Iris pigment epithelial cell (primary cell): ENCODE measurements around a stretch of chr9.

GRCh38 chr9:137453766-137454125 lies 5.4 kb downstream of the NSMF start:
- RRBS = no CpG with 5 or more reads among the region's 21 CpGs

- RRBS = 88% methylated on average over 7 of the region's 29 CpGs
Measured at GRCh38 chr9:137456963-137457772, 2.0 kb downstream of the NSMF start.

- RRBS = 4% methylated on average over 12 of the region's 66 CpGs
Measured at GRCh38 chr9:137605013-137605599, 380 bp upstream of the ARRDC1 start.

- RRBS = no CpG with 5 or more reads among the region's 15 CpGs
Measured at GRCh38 chr9:137612986-137614017, 5.5 kb upstream of the EHMT1 start.

DNA sequence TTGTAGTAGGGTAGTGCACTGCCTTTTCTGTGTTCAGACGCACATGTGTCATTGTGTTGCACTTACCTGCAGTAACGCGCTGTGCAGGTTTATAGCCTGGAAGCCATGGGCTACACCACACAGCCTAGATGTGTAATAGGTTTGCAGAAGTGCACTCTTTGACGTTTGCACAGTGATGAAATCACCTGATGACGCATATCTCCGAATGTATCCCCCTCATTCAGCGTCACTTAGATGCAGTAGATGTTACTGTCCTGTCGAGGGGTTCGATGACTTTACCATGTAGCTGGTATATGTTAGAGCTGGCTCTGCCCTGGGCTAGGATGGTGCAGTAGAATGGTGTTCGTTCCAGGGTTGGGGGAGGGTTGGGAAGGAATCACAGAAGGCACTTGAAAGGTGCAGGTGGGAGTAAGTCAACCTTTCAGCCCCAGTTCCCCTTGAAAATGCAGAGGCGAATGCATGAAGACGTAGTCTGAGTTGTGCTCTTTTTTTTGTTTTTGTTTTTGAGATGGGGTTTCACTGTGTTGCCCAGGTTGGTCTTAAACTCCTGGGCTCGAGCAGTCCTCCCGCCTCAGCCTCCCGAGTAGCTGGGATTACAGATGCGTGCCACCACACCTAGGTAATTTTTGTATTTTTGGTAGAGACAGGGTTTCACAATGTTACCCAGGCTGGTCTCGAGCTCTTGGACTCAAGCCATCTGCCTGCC lies 13.3 kb downstream of the EHMT1 start:
- RRBS = no CpG with 5 or more reads among the region's 17 CpGs

DNA sequence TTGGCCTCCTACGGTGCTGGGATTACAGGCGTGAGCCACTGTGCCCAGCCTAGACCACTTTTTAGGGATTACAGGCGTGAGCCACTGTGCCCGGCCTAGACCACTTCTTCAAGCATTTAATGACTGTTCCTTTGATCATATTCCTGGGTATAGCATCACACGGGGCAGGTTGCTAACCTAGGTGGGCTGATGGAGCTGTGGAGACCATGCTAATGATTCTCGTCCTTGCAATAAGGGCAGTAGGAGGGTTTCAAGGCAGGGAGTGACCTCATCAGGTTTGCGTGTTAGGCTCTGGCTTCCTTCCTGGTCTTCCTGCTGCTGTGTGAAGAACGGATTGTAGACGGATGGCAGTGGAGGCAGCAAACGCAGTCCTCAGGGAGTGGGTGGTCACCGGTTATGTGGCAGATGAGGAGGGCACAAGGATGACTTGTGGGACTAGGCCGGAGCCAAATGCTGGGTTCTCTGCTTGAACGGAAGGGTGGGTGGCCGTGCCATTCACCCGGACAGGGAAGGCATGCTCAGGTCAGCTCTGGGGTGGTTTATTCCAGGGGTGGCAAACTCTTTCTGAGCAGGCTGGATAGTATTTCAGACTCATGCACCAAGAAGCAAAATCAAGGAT lies 14.0 kb downstream of the EHMT1 start:
- RRBS = 72% methylated on average over 4 of the region's 15 CpGs

DNA sequence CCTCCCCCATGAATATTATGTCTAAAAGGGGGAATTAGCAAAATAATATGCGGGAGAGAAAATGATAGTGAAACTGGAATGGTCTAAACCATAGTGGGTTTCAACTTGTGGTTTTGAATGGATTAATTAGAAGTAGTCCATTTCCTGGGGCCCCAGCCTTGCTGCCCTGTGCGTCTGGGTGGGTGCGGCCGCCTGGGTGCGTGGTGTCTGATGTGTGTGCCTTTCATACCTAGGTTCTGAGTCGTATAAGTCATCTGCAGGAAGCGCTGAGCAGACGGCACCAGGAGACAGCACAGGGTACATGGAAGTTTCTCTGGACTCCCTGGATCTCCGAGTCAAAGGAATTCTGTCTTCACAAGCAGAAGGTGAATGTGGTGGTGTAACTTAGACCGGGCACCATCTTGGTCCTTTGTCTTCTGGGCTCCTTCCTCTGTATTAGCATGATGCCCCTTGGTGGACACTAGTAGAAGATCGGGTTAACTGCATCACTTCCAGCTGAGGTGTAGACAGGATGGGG lies 119.9 kb upstream of the CACNA1B start:
- RRBS = no CpG with 5 or more reads among the region's 11 CpGs

DNA sequence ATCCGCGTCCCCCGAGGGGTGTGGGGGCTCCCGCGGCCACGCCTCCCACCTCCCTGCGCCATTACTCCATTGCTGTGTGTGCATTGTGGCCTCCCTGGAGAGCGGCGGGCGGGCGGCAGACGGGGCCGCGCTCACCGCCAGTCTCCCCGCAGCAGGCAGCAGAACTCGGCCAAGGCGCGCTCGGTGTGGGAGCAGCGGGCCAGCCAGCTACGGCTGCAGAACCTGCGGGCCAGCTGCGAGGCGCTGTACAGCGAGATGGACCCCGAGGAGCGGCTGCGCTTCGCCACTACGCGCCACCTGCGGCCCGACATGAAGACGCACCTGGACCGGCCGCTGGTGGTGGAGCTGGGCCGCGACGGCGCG lies 145.3 kb downstream of the CACNA1B start:
- RRBS = no CpG with 5 or more reads among the region's 42 CpGs